Mesenchymal stem cell of Wharton's jelly (primary cell): ENCODE data around the gene MOGAT1.

- CAGE, long polyA plus RNA: no peak
Measured at GRCh38 chr2:221529064-221529668, 42.9 kb downstream of the EPHA4 start.

GRCh38 chr2:221942912-221943494, 355.8 kb downstream of the PAX3 start:
- CAGE, long polyA plus RNA: no peak

GRCh38 chr2:222548946-222549388, 106.9 kb downstream of the FARSB start:
- CAGE, long polyA plus RNA: no peak

GRCh38 chr2:222637139-222637467, 18.8 kb downstream of the FARSB start:
- CAGE, long polyA plus RNA: no peak

- CAGE, long polyA plus RNA: no peak
Measured at GRCh38 chr2:222671129-222672107, at the start of gene MOGAT1. TSS of gene MOGAT1 (plus strand) at chr2:222671658.

DNA sequence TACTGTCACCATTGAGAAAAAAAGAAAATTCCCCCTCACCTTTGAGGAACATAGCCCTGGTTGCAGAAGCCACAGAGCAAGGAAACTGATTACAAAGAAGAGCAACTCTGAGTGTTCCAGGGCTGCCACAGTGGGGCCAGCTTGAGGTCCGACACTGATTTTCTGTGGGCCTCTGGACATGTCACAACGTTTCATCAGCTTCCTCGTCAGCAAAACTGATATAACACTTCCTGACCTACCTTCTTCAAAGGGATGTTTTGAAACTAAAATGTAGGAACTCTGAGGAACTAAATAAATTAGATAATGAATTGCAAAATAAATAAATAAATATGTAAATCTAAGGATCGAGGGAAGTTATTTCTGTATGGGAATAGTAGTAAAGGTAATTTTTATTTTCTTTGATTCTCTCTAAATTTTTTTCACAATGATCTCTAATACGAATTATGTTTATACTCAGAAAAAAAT, 54.8 kb upstream of the ACSL3 start:
- CAGE, long polyA plus RNA: no peak

DNA sequence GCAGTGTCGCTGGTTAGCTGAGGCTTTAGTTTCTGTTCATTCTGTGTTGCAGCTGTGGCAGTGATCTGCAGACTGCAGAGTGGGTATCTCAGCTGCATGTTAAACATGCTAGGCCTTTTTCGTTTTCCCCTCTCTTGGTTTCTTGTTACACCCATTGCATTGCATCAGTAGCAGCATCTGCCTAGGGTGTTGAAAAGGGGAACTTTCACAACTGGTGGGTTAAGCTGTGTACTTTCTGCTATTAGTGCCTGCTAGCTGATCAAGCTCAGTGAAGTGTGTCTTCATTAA, 51.3 kb downstream of the ACSL3 start:
- CAGE, long polyA plus RNA: no peak

GRCh38 chr2:222926960-222927435, 66.2 kb downstream of the ACSL3 start:
- CAGE, long polyA plus RNA: no peak

- CAGE, long polyA plus RNA: no peak
Measured at GRCh38 chr2:223055900-223056324, 3.9 kb downstream of the KCNE4 start.

- CAGE, long polyA plus RNA: no peak
Measured at GRCh38 chr2:223760050-223760469, 77.3 kb downstream of the AP1S3 start.

DNA sequence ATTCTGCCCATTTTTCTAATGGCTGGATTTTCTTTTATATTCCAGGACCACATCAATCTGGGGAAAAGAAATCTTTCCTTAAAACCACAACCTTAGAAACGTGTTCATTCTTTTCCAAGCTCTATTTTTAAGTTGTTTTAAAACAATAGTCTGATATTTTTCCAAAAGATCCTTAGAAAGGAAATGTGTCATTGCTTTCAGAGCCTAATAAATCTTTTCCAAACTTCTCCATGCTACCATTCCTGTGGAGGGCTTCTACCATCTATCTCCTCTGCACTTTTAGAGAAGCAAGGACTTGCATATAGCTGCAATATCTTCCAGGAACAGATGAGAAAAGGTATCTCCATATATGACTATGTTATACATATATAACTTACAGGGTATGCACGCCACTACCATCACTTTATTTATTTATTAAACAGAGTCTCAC, 21.2 kb downstream of the WDFY1 start:
- CAGE, long polyA plus RNA: no peak

GRCh38 chr2:224379164-224379632, 22.7 kb downstream of the FAM124B start:
- CAGE, long polyA plus RNA: no peak

DNA sequence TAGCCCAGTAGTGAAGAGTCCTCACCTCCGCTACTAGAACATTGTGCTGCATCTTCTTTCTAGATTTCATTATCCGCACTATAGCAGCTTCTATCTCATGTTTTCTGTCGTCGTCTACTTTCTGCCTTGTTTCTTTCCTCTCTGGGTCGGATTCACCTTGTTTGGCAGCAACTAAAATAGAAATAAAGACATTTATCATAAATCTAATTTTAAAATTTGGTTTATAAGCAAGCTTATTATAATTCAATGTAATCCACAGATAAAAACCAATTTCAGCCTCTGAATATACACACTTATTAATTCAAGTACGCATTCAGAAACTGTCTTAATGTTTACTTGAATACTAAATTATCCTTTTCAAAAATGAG, 76.3 kb upstream of the FAM124B start:
- CAGE, long polyA plus RNA: no peak

DNA sequence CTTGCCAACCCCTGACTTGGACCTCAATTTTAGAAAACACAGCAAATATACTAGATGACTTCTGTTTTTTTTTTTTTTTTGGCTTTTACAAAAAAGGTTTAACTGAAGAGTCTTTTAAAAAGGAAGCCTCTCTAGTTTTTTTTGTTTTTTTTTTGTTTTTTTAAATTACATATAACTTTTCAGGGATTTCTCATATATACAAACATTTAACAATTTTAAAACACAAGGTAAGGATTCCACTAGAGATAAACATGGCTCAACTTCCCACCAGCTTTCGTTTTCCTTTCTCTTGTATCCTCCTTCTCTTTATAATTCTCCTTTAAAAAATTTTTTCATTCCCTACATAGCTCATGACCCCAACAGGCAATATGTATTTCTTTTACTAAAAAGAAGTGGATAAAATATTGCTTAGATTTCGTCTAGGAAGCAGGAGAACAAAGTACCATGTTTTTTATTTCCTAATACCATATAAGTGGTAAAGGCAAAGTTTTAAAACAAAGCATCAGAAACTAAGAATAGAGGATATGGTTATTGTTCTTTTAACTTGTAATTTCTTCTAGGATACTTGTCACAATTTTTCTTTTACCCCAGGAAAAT, 74.9 kb downstream of the CUL3 start:
- CAGE, long polyA plus RNA: no peak

GRCh38 chr2:224518753-224519620, 66.2 kb downstream of the CUL3 start:
- CAGE, long polyA plus RNA: no peak

DNA sequence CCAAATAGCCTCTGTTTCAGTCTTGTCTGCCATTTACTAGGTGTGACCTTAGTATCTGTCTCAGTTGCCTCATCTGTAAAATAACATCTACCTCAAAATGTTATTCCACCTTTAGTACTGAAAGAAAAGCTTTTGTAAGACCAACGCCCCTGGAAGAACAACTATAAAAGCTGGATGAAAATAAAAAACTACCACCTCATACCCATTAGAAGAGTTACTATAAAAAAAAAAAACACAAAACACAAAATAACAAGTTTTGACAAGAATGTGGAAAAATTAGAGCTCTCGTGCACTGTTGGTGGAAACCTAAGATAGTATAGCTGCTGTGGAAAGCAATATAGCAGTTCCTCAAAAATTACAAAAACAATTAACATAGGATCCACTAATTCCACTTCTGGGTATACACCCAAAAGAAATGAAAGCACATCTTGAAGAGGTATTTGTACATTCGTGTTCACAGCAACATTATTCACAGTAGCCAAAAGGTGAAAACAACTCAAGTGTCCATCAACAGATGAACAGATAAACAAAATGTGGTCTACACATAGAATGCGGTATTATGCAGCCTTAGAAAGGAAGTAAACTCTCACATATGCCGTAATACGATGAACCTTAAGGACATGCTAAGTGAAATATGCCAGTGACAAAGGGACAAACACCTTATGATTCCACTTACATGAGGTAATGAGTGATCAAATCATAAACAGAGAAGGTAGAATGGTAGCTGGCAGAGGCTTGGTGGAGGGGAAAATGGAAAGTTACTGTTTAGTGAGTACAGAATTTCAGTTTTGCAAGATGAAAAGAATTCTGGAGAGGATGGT, 61.8 kb downstream of the CUL3 start:
- CAGE, long polyA plus RNA: no peak

- CAGE, long polyA plus RNA: no peak
Measured at GRCh38 chr2:224797006-224797222, 80.7 kb upstream of the CCDC195 start.

DNA sequence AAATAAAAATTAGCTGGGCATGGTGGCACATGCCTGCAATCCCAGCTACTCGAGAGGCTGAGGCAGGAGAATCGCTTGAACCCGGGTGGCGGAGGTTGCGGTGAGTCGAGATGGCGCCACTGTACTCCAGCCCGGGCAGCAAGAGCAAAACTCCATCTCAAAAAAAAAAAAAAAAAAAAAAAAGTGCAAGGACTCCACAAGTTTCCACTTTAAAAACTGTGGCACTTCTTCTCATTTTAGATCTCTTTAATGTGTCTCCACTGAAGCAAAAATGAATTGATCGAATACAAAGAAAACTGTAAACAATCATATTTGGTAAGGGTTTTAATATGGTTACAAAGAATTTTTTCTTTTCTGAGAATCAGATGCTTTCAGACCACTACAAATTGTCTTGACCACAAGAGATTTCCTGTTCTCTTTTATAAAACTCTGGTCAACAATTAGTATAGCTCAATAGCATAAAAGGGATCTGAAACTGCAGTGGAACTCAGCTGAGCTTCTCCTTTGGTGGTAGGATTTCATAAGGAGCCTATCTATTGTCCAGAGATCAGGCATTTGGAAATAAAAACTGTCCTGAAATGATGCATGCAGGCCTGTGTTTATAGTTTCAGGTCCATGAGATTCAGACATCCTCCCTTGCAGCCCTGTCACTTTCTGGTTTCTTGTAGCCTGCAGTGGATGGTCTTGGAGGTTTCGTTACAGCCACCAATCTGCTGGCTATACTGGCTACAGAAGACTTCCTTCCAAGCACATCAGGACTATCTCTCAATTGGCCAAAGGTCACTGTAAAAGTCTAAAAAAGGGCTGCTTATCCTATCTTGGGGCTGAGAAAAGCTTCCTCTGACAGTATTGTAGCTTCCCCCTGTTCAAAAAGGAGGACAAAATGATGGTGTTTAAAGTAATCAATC, 120.1 kb downstream of the DOCK10 start:
- CAGE, long polyA plus RNA: no peak

DNA sequence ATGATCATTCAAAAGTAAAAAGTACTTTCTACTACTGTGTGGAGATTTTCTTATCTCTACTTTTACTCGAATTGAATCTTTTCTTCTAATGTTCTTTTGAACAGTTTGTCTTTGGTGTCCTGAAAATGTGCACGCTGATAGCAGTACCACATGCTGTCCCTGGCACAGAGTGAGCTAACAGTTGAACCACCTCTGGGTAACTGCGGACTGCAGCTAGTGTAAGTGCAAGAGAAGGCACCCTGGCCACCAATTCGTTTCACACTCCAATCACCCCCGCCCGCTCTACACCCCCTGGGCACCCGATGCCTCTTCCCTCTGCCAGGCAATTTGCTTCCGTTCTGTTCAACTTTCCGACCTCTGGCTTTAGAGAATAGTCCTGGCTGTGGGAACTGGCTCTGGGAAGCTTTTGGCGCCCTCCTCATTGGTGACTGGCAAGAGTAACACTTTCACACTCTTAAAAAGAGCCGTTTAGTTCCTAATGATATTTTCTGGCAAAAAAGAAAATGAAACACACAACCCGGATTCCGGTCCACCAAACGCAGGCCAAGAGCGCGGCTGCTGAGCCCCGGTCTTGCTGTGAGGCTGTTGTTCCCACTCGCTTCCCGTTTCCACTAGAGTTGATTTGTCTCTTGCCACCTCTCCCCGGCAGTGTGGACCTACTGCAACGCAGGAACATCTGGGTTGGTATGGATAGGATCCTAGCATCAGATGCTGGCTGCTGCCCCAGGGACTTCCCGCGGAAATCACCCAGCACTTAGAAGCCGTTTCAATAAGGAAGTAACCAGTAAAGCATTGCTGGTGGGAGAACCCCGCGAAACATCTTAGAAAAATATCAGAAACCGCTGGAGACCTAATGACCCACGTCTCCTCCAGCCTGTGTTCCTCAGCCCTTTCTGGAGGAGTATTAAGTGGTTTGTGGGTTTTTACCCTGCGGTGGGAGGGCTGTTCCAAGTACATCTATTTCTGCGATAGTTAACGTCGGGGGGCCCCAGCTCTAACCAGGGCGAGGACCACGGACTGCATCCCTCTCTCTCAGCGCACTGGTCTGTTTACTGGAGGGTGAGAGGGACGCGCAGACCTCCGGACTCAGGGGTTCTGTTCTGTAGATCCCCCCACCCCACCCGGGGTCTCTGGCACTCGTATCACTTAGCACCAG, 1.1 kb downstream of the DOCK10 start:
- CAGE, long polyA plus RNA: no peak

GRCh38 chr2:225052666-225053041, 10.4 kb upstream of the DOCK10 start:
- CAGE, long polyA plus RNA: no peak